ENCODE measurements around the genes ZIC2 and NALCN.

DNA sequence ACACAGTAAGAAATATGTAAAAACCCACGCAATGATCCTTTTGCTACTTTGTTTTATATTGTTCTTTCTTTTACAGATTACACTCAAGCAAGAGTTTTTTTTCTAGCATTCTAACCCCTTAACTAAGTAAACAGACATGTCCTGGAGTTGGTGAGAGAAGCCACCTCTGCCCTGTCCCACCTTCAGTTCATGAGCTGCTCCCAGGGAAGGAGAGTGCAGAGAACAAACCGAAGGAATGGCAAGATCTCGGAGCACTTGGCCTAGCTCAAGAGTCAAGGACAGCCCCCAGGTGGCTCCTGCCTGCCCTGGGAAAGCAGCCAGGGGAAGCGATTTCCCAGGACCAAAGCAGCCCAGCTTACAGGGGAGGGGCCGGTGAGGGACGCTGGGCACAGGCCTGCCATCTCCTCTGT is 87.7 kb upstream of the TM9SF2 start:
- PRO-cap = no peak

GRCh38 chr13:99436778-99437637 is 64.3 kb upstream of the TM9SF2 start:
- PRO-cap = no peak

GRCh38 chr13:99498198-99499166 is 2.8 kb upstream of the TM9SF2 start:
- PRO-cap = bidirectional peak, plus-strand start at chr13:99498860, minus-strand start at chr13:99498602

DNA sequence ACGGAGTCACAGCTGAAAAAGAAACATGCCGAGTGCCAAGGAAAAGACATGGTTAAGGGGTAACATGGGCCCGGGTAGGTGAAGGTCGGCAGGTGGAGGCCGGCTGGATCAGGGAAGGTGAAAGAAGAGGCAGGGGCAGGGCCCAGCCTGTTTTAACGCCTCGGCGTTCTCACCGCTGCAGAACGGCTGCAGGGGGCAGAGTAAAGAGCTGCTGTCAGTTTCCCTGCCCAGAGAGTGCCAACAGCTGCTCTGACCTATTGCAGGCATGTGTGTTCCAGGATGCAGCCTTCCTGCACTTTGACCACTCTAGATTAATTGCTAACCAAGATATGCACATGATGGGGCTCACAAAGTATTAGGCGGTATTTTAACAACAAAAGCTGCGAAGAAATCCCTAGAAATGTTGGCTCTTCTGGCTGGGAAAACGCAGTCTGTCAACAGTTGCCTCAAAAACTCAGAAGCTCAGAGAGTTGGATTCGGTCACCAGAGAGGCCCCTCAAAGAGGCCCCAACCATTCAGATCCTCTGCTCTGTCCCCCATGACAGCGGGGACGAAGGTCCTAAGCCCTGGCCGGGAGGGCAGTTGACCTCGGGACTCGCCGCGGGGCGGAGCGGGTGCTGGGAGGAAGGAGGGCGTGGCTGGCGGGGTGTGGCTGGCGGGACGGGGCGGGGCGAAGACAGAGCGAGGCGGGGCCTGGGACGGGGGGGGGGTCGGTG is 422 bp upstream of the CLYBL start:
- PRO-cap = bidirectional peak, plus-strand start outside the sequence, minus-strand start at position 558 of the sequence

DNA sequence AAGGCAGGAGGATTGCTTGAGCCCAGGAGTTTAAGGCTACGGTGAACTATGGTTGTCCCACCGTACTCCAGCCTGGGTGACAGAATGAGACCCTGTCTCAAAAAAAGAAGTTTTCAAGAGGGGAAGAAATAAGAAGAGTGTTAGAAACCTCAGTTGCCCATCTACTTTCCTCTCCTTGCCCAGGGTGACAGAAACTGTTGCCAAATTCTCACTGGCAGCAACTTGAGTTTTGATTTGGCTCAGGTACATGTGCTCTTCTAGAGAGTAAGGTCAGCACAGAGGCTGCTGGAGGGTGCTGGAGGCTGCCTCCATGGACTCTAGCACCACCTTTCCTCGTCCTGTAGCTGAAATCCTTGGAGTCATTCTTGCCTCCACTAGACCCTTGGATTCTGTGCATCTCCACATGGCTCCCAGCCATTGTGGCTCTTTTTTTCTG is 43.9 kb downstream of the CLYBL start:
- PRO-cap = no peak

GRCh38 chr13:99864450-99864916 is 107.1 kb downstream of the ZIC5 start:
- PRO-cap = no peak

GRCh38 chr13:99895917-99896629 is 75.5 kb downstream of the ZIC5 start:
- PRO-cap = unidirectional peak, minus-strand start at chr13:99896219

DNA sequence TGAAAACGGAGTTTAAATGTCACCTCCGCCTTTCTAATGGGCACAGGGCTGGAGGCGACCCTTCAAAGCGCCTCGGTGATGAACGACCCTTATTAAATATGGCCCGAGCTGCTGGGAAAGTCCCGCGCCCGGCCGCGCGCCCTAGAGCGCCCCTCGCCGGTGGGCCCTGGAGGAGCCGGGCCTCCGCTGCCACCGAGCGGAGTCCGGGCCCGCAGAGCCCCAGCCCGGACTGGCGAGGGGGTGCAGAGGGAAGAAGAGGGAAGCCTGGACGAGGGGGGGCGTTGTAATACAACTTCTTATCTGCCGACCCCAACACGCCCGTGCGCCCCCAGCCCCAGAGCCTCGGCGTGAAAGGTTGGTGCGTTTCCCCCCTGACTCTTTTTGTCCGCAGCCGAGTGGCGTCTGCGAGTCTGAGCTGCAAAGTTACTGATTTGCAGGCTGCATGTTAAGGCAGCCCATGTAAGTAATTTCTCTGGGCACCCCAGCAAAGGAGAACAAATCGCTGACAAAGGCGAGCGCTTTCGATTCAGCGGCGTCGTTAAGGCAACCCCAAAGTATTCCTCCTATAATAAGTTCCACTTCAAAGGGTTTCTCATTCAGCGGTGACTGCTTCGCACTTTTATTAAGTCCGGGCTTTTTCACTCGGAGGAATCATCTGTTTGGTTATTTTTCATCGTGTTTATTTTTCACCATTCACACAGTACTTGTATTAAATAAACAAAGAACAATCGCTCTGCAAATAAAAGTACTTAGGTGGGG is 11.8 kb downstream of the ZIC5 start:
- PRO-cap = no peak

DNA sequence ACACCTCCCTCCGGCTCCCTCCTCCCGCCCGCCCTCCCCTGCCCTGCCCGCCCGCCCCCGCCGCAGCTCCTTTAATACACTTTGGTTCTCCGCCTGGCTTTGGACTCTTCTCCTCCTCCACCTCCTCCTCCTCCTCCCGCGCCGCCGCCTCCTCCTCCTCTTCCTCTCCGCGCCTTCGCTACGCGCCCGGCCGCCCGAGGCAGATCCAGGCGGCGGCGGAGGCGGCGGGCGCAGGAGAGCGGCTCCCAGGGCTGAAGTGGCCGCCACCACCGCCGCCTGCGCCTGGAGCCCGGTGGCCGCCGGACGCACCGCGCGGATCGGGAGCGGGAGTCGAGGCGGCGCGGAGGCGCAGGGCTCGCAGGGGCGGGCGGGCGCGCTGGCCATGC is at the start of gene ZIC2:
ZIC2 (plus strand) TSS at position 102 of the 386 bp plus-strand sequence.
- PRO-cap = bidirectional peak, plus-strand start at position 202 of the sequence, minus-strand start outside the sequence

GRCh38 chr13:99983701-99984409 is 2.3 kb downstream of the ZIC2 start:
- PRO-cap = bidirectional peak, plus-strand start at chr13:99984016, minus-strand start at chr13:99983990; unidirectional peak, minus-strand start at chr13:99984235

GRCh38 chr13:100533459-100533995 is 55.1 kb downstream of the GGACT start:
- PRO-cap = no peak

GRCh38 chr13:101416129-101417073 is at the start of gene NALCN:
Gene NALCN, minus strand, starts transcription at chr13:101416508.
- PRO-cap = no peak

DNA sequence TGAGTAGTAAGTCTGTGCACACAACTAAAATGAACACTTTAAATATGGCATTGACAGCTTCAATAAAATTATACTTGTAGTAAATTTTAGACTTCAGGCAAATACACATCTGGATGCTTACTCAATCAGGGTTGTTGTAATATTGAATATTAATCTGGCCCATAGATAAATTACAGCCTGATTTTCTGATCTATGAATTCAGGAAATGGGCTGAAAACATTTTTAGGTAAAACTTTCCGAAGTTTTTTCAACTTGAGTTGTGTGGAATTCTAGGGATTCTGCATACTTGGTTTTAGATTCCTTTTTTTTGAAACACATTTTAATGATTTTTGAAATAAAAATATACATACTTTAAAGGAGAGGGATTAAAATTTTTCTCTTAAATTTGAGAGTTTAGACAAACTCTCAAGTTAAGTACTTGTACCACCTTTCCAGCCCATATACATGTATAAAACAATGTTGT is 145.2 kb downstream of the FGF14 start:
- PRO-cap = no peak

GRCh38 chr13:102823504-102823905 is 22.3 kb upstream of the ERCC5 start:
- PRO-cap = no peak

- PRO-cap = no peak
These were observed 451.3 kb upstream of the SLC10A2 start for GRCh38 chr13:103517549-103517846.

- PRO-cap = no peak
These were observed 481.5 kb upstream of the DAOA start for GRCh38 chr13:104984124-104984953.

GRCh38 chr13:105139354-105139714 is 326.5 kb upstream of the DAOA start:
- PRO-cap = no peak

DNA sequence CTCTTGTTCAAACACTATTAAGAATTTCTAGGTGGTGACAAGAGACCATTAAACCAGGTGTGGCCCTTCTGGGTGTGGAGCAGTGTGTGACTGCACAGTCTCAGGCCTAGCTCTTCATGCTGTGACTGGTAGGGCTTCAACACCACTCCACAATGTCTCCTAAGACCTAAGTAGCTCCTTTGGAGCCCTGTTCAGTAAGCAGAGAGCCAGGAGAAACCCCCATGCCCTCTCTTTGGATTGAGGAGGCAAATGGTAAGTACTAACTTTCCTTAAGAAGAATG is 388.9 kb downstream of the EFNB2 start:
- PRO-cap = no peak

DNA sequence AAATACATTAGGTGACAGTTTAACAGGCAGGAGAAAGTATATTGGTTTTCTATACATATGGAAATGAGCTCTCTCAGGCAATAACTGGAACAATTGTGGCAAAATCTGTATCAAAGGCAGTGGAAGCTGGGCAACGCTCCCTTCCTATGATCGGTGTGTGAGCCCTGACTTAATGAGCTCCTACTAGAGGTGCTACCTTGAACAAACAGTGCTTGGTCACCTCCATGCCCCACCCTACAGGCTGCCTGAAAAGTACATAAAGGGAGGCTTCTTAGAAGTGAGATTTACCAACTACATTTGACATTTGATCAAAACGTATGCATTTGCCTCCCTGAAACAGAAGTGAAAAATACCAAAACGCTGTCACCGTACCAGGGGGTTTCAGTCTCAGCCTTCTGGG is 185.2 kb downstream of the EFNB2 start:
- PRO-cap = no peak

- PRO-cap = no peak
These were observed 159.2 kb downstream of the EFNB2 start for GRCh38 chr13:106376229-106376786.